Neuron (in vitro differentiated cells): Measurements from ENCODE around the genes C7orf25 and POLD2.

- PRO-cap = no peak
Observed at GRCh38 chr7:41956354-41956645, 253.4 kb upstream of the INHBA start.

- PRO-cap = no peak
Observed at GRCh38 chr7:42009552-42010031, 227.4 kb downstream of the GLI3 start.

DNA sequence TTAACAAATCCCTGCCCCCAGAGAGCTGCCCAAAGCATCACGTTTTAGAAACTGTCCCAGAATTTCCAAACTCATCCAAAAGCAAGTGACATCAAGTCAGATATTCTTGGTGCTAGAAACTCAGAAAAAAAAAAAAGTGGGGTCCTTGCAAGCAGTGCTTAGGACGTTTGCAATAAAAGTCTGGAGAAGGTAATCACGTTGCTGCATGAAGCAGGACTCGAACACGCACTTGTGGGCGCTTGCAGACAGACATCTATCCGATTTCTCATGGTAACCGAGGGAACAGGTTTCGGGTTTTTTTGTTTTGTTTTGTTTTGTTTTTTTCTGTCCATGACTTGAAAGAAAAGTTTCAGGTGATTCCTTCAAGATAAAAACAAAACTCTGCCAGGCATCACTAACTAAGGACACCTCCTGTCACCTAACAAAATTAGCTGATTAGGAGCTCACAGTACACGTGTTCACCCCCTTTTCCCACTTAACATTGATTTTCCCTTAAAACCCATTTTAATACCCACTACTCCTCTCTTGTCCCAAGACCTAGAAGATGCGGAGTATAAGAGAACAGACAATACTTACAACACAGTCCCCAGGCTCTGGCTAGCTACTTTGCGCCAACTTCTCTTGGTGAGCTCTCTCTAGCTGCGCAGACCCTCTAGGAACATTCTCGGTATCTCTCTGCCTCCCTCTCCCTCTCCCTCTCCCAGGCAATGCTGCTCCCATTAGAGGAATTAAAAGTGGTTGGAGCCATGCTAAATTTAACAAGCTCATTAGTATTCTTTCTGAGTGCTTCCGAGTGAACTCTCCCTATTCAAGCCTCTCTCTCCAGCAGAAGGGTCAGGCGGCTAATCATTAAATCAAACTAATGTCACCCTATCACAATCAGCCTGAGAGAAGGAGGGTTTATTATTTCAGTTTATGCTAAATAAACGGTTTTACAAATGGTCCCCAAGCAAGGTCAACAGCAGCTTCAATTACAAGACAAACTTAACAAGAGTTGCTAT lies 84.9 kb downstream of the GLI3 start:
- PRO-cap = no peak

- PRO-cap = no peak
Observed at GRCh38 chr7:42152778-42153089, 84.3 kb downstream of the GLI3 start.

DNA sequence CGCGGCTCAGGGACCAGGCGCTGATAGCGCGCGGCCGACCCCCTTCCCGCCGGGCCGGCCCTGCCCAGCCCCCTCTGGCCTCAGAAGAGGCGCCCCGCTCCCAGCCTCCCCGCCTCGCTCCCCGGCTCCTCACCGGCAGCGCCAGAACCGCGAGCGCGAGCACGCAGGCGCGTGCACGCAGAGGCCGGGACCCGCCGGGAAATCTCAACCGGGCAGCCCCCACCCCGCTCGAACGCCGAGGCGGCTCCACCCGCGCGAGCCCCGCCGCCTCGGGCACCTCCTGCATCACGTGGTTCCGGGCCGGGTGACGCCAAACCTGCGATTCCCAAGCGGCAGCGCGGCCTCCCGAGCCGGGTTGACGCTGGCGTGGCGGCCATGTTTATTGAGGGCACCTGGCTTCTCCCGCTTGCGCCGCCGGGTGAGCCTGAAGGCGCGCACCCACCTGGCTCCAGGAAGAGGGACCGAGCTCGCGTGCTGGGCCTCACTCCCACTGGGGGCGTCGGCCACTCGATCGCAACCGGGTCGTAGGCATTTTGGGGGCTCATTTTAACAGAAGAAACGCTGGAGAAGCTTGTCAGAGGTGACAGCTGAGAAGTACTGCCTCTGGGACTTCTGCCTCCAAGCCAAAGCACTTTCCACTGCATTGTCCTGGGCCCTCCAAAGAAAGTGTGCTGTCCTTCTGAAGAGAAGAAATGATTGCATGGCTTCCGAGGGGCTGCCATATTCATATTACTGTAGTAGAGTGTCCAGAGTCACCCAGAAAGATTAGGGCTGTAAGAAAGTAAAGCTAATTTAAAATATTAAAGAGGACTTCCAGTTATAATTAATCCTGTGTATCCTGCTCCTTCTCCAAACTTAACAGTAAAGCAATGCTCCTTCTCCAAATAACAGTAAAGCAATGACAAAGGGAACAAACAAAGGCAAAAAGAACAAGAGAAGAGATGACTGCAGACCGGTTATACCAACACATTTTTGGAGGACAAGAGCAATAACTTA lies at the start of gene C7orf25:
TSS of gene C7orf25 (minus strand) at position 289 of the 996 bp plus-strand sequence.
- PRO-cap = bidirectional peak, plus-strand start at position 451 of the sequence, minus-strand start at position 289 of the sequence; bidirectional peak, plus-strand start at position 727 of the sequence, minus-strand start at position 630 of the sequence

DNA sequence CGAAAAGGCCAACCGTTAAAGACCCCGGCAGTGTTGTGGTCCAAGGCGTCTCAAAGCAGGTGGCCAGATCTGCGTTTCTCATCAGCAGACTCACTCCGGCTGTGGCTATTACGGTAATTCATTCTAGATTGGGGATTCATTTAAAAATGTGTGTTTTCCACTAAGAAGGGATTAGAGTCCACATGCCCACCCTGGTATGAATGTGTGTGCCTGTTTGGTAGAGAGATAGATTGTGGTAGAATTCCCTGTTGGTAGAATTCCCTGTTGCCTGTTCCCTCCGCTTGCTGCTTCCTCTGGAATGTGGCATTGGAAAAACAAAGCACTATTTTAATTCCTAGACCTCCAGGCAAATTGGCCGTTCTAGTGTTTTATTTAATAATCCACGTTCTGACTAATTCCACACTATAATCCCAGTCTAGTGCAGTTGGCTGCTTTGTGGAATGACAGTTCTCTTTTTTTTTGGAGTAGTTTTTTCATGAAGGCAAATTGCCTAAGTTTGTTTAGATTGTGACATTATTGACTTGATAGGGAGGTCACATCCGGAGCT lies 1.9 kb downstream of the HECW1 start:
- PRO-cap = no peak

- PRO-cap = no peak
Observed at GRCh38 chr7:43632157-43632958, 49.5 kb downstream of the STK17A start.

GRCh38 chr7:43669252-43669783 lies 60.0 kb downstream of the COA1 start:
- PRO-cap = no peak

GRCh38 chr7:43693899-43694792 lies 35.2 kb downstream of the COA1 start:
- PRO-cap = no peak

DNA sequence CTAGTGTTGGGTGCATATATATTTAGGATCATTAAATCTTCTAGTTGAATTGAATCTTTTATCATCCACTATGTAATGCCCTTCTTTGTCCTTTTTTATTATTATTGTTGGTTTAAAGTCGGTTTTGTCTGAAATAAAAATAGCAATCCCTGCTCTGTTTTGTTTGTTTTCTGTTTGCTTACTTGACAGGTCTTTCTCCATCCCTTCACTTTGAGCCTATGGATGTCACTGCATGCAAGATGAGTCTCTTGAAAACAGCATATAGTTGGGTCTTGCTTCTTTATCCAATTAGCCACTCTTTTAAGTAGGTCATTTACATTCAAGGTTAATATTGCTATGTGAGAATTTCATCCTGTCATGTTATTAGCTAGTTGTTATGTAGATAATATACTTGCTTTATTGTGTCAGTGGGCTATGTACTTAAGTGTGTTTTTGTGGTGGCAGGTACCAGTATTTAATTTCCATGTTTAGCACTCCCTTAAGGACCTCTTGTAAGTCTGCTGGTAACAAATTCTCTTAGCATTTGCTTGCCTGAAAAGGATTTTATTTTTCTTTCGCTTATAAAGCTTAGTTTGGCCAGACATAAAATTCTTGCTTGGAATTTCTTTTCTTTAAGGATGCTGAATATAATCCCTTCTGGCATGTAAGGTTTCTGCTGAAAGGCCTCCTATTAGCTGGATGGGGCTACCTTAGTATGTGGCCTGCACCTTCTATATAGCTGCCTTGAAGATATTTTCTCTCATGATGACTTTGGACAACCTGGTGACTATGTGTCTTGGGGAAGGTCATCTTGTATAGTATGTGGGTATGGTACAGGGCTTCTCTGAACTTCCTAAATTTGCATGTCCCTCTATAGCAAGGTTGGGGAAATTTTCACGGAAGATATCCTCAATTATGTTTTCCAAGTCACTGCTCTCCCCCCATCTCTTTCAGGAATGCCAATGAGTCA lies 25.5 kb downstream of the COA1 start:
- PRO-cap = no peak

DNA sequence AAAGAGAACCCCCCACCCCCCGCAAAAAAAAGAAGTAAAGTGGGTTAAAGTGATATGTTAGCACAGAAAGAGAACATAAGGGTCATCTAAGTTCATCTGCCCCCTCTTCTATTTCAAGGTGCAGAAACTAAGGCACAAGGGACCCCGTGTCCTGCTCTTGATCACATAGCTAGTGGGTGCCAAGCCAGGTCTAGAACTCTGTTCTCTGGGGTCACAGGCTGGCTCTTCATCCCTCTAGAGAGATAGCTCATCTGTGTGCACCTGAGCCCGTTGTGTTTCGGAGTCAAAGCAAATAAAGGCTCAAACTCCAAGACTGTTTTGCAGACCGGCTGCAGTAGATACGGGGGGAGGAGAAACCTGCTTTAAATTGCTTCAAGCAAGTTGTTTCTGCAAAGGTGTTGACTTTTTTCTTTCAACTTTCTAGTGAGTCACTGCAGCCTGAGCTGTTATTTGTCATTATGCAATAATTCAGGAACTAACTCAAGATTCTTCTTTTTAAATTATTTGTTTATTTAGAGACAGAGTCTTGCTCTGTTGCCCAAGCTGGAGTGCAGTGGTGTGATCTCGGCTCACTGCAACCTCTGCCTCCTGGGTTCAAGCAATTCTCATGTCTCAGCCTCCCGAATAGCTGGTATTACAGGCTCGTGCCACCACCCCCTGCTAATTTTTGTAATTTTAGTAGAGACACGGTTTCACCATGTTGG lies 6.4 kb downstream of the BLVRA start:
- PRO-cap = no peak

- PRO-cap = no peak
Observed at GRCh38 chr7:43942536-43943083, 16.4 kb downstream of the UBE2D4 start.

- PRO-cap = no peak
Observed at GRCh38 chr7:44005917-44006500, 8.3 kb downstream of the SPDYE1 start.

DNA sequence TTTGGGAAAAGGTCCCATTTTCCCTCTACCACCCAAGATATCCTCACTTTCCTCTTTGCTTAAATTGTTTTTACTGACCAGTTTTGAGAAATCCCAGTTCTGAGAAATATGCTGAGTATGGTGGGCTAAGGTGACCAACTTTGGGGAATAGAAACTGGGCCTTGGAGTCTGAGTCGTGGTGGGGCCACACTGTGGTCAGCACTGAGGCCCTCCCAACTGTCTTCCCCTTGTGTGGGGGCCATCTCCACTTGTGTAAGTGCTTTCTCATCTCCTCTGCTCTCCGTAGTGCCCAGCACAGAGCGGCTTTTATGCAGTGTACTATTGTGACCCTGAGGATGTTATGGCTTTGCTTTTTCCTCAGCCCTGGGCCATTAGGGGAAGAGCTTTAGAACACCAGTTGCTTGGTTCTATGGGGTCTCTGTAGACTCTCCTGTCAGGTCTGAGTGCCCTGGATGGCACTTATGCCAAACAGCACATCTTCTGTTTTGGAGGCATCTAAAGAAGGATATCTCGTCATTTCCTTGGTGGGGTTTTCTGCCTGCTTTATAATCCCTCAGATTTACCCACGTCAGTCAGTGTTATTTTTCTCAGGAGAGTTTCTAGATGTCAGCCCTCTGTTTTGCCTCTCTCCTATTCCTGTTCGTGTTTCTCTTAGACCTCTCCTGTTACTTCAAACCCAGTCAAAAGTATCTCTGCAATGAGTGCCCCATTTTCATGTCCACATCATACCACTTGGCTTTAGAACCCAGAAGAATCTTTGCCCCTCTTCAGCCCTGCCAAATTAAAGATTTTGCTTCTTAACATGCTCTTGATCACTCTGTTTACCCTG lies 1.2 kb downstream of the DBNL start:
- PRO-cap = no peak

DNA sequence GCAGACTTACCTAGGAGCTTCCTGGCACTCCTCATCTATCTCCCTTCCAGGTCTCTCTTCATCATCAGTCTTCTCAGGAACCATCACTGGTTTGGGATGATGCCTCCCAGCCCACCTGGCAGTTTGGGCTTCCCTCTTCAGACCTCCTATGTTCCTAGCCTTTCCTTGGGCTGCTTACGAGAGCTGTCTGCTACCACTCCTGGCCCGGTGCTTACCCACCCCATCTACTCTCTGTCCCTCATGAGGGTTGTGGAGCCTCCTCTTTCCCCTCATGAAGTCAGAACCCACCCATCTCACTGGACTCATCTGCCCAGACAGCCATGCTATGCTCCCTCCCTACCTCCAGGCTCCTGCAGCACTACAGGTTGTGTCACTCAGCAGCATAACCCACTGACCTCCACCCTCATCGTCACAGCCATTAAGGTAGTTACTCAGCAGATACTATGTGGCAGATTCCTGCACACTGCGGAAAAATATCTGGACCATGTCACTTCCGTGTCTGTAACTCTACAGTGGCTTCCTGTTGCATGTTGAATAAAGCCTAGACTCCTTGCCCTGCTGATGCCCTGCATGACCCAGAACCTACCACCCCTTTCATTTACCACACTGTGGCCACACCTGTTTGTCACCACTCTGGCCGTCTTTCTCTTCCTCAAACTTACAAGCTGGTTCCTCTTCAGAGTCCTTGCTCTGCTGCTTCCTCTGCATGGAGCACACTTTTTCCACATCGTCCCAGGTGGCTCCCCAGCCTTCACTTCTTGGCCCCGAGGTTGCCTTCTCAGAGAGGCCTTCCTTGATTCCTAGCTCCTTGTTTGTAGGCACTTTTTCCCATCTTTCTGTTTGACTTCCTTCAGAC lies 2.0 kb downstream of the DBNL start:
- PRO-cap = no peak

DNA sequence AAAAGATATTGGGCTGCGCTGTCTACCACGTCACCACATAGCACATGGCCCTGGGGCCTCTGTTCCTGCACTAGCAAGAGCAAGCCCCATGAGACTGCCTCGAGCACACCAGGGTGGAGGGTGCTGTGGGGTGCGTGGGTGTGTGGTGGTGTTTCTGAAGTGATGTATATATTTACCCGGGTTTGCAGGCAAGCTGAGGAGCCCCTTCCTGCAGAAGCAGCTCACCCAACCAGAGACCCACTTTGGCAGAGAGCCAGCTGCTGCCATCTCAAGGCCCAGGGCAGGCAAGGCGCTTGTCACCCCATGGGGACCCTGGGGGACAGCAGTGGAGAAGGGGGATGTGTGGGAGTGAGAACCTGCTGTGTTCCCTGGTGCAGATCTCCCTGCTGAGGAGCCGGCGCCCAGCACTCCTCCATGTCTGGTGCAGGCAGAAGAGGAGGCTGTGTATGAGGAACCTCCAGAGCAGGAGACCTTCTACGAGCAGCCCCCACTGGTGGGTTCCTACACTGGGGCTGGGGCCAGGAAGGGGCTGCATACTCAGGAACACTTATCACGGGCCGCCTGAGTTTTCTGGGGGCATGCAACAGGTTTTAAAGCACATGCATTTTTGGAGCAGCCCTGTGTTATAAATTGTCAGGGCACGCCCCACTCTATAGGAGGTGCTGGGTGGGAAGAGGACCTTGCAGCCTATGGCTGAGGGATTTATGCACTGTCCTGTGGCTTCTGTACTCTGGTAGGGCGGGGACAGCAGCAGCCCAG lies 6.0 kb downstream of the PGAM2 start:
- PRO-cap = no peak

- PRO-cap = no peak
Observed at GRCh38 chr7:44076426-44076883, 5.9 kb downstream of the POLM start.

DNA sequence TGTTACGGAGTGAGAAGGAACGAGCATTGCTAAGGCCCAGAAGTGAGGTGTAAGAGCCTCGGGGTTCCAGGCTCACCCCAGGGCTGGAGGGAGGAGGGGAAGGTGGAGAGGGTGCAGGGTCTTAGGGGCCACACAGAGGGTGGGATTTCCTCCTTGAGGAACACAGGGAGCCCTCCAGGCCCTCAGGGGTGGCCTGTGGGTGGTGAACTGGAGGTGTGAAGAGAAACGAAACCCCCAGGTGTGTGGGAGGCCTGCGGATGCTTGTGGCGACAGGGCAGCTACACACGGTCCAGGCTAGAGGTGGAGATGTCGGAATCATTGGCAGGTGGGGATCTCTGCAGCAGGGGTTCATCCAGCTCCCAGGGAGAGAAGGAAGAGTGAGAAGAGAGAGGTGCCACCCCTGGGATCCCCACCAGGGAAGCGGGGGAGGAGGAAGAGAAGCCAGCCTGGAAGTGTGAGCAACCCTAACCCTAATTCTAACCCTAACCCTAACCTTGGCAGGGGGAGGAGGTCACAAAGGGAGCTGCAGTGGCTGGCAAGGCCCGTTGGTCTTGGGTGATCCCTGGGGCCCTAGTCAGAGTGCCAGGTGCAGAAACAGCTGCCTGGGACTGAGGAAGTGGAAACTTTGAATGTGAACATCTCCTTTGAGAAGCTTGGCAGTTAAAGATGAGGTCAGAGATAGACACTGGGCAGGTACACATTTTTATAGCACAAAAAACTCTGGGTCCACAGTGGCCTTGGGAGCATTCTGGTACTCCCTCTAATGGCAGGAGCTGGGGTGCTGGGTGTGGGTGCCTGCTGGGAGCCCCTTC lies 7.0 kb upstream of the AEBP1 start:
- PRO-cap = no peak

DNA sequence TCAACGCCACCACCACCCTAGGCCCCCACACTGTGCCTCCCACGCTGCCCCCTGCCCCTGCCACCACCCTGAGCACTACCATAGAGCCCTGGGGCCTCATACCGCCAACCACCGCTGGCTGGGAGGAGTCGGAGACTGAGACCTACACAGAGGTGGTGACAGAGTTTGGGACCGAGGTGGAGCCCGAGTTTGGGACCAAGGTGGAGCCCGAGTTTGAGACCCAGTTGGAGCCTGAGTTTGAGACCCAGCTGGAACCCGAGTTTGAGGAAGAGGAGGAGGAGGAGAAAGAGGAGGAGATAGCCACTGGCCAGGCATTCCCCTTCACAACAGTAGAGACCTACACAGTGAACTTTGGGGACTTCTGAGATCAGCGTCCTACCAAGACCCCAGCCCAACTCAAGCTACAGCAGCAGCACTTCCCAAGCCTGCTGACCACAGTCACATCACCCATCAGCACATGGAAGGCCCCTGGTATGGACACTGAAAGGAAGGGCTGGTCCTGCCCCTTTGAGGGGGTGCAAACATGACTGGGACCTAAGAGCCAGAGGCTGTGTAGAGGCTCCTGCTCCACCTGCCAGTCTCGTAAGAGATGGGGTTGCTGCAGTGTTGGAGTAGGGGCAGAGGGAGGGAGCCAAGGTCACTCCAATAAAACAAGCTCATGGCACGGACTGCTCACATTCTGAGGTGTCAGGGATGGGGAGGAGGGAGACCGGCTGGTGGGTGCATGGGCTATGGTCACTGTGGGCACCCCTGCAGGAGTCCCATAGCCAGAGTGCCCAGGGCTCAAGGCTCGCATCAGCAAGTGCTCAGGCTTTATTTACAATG lies 9.2 kb downstream of the POLD2 start:
- PRO-cap = no peak

DNA sequence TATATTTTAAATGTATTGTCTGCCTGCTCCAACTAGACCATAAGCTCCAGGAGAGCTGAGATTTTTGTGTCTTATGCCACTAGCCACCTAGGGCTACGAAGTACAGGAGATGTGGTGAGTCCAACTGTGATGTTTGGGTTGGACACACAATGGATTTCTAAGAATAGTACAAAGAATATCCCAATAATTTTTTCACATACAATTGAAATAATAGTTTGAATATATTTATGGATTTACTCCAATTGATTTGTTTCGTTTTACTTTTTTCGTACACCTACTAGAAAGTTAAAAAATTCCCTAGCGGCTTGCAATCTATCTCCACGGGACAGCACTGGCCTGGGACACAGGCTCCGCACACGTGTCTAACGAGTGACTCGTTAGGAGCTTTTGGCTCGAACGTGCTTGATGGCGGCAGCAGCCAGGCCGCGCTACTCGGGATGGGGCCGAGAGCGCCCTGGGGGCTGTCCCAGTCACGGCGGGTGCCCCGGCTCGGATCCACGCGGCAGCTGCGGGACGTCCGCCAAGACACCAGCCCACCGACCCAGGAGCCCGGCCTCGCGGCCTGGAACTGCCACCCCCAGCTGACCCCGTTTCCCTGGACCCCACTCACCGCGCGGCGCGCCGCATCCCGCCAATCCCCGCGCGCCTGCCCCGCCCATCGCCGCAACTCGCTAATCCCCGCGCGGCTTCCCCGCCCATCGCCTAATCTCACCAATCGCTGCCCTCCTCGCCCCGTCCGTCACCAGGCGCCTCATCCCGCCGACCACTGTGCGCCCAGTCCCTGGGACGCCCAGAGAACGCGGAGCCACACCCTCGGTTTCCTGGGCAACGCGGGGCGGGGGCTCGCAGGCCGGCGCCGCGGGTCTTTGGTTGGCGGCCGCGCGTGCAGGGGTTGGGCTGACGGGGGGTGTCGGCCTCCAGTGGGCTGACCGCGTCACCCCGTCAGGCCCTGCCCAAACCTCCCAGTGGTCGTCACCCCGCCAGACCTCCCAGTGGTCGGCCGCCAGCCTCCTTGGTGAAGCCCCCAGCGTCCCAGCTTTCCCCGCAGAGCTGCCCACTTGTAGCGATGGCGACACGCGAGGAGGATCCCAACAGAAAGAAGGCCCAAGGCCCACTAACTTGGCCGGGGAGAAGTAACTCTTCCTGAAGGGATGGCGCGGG lies at the start of gene POLD2:
TSS of gene POLD2 (minus strand) at position 648 of the 1,161 bp plus-strand sequence.
- PRO-cap = bidirectional peak, plus-strand start at position 380 of the sequence, minus-strand start at position 364 of the sequence; bidirectional peak, plus-strand start at position 869 of the sequence, minus-strand start at position 570 of the sequence